Aorta (tissue), 1 donor: Measurements from ENCODE around the genes SPDYE3, TSC22D4 and PCOLCE.

DNA sequence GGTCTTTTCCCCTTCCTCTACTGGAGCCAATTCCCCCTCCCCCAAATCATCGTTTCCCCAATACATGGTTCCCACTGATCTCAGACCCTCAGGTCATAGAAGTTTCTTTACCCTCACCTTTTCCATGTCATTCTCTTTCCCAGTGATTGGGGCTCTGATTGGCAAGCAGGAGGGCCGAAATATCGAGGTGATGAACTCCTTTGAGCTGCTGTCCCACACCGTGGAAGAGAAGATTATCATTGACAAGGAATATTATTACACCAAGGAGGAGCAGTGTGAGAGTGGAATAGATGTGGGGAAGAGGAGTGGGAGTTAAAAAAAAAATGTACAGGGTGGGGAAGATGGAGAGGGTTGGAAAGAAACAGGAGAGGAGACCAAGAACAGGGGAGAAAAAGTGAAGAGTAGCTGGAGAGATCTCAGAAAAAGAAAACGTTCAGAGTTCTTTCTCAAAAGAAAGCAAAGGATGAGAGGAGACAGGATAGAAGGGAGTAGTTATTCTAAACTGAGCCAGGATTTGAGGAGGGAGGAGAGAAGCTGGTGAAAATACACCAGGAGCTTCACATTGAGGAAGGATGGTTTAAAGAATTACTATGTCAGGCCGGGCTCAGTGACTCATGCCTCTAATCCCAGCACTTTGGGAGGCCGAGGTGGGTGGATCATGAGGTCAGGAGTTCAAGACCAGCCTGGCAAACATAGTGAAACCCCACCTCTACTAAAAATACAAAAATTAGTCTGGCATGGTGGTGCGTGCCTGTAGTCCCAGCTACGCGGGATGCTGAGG, 893 bp downstream of the COPS6 start:
- PRO-cap, result no peak

DNA sequence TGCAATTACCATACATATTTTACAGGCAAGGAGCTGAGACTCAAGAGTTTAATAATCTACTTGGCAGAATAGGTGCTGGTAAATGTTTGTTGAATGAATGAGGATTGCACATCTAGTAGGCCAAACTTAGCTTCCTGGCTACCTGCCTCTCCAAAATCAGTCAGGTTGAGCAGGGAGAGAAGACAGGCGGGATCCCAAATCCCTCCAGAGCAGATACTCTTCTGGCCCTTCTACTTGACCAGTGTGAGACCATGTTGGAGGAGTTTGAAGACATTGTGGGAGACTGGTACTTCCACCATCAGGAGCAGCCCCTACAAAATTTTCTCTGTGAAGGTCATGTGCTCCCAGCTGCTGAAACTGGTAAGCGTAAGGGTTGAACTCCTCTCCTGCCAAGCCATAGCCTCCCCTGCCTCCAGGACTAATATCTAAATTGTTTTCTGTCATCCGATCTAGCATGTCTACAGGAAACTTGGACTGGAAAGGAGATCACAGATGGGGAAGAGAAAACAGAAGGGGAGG, 2.4 kb upstream of the MBLAC1 start:
- PRO-cap, result no peak

GRCh38 chr7:100163176-100163688, 4.7 kb upstream of the TRAPPC14 start:
- PRO-cap, result no peak

DNA sequence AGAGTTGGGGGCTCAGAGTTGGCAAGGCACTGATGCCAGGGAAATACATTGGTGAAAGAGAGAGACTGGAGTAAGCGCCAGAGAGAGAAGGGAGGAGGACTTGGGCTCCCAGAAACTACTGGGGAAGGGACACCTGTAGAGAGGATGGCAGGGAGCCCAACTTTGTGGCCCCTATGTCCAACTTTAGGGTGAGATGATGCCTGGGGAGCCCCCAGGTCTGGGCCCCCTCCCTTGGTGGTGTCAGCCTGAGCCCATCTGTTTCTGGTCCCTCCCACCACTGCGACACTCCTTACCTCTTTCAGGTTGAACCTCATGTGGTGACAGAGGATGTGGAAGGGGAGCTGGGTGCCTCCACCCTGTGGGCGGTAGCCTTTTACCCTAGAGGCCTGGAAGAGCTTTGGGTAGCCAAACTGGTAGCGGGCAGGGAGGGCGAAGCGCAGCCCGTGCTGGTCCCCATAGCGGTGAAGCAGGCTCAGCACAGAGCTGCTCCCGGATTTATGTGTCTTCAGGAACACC, 2.1 kb downstream of the GAL3ST4 start:
- PRO-cap, result no peak

DNA sequence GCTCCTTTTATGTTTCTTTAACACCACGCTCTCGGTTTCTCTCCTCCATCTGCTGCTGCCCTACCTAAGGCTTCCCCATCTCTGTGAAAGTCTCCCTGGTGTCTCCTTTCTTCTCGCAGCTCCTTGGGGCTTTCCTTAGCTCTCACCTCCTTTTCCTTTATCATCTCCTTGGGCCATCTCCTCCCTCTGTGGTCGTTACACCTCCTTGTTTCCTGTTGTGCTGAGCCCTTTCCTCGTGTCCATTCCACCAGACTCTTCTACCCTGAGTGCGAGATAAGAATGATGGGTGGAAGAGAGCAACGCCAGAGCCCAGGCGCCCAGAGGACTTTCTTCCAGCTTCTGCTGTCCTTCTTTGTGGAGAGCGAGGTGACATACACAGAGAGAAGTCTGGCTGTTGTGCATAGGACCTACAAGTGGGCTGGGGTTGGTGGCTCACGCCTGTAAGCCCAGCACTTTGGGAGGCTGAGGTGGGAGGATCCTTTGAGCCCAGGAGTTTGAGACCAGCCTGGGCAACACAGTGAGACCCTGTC, 20.9 kb downstream of the STAG3 start:
- PRO-cap, result no peak

GRCh38 chr7:100200607-100201176, 19.1 kb upstream of the PVRIG start:
- PRO-cap, result no peak

GRCh38 chr7:100208883-100209795, 10.6 kb upstream of the PVRIG start:
- PRO-cap, result no peak

DNA sequence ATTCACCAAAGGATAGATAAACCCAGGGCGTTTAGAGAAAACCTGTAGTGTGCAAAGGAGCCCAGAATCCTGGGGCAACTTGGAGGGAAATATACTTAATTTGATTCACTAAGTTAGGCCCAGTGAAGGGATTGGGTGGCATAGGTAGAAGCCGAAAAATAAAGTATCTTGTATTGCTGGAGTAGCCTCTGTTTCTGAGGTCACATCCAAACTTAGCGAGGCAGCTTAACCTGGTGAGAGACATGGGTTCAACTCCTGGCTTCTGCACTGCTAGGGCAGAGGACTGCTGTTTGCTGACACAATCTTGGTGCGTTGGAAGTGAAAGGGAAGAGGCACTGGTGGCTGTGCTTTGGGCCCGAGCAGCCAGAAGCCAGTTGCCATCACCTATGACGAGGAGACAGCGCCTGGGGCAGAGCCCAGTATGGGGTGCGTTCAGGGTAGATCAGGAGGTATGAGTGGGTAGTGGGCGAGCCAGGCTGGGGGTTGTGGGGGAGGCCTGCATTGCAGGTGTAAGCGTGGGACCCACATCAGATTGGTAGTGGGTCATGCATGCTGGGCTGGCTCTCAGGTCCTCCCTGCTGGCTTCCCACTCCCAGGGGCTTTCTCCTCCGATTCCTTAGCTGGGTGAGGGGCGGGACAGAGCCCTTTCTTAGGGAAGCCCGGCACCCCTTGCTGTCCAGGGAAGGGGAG, 629 bp upstream of the PVRIG start:
- PRO-cap, result no peak

DNA sequence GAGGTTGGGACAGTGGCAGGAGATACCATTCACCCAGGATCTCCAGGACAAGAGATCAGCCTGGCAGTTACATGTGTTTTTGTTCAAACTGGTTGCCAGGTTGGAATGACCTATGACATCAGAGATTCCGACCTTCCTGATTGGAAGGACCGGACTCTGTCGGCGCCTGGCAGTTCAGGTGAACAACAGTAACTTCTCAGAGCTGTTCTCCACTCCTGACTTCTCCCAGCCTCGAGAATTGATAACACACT, at the start of gene SPDYE3:
Gene SPDYE3 (plus strand): TSS at position 155 of the 251 bp plus-strand sequence.
- PRO-cap, result no peak

DNA sequence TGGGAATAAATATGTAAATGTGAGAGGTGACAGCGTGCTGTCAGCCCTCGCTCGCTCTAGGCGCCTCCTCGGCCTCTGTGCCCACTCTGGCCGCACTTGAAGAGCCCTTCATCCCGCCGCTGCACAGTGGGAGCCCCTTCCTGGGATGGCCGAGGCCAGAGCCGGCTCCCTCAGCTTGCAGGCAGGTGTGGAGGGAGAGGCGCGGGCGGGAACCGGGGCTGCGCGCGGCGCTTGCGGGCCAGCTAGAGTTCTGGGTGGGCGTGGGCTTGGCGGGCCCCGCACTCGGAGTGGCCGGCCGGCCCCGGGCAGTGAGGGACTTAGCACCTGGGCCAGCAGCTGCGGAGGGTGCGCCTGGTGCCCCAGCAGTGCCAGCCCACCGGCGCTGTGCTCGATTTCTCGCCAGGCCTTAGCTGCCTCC, 8.3 kb downstream of the PILRA start:
- PRO-cap, result no peak

DNA sequence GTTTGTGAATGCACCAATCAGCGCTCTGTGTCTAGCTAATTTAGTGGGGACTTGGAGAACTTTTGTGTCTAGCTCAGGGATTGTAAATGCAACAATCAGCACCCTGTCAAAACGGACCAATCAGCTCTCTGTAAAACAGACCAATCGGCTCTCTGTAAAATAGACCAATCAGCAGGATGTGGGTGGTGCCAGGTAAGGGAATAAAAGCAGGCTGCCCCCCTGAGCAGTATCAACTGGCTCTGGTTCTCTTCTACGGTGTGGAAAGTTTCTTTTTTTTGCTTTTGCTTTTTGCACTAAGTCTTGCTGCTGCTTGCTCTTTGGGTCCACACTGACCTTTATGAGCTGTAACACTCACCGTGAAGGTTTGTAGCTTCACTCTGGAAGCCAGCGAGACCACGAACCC, 9.2 kb downstream of the PILRA start:
- PRO-cap, result unidirectional peak, plus-strand start at position 229 of the sequence

DNA sequence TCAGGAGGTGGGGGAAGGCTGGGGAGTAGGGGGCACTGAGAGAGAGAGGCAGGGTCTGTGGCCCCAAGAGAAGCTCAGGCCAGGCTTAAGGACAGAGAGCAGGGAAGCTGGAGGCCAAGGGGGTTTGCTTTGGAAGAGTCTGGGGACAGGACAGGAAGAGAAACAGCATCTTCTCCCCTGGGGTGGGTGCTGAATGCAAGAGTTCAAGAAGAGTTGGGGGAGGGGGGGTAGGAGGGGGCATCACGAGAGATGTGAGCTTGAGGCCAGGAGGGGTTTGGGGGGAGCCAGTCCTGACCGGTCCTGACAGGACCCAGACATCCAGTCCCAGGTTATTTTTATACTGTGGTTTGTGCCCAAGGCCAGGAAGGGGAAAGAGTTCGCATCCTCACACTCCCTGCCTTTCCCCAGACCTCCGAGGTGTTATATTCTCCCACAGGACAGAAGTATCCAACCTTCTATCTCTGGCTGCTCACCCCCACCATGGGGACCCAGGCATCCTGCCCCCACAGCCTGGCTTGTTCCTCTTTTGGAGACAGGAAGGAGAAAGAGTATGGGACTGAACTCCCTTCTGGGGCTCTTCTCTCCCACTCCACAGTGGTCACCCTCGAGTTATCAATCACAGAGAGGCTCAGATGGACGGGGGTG, 2.9 kb downstream of the TSC22D4 start:
- PRO-cap, result no peak

DNA sequence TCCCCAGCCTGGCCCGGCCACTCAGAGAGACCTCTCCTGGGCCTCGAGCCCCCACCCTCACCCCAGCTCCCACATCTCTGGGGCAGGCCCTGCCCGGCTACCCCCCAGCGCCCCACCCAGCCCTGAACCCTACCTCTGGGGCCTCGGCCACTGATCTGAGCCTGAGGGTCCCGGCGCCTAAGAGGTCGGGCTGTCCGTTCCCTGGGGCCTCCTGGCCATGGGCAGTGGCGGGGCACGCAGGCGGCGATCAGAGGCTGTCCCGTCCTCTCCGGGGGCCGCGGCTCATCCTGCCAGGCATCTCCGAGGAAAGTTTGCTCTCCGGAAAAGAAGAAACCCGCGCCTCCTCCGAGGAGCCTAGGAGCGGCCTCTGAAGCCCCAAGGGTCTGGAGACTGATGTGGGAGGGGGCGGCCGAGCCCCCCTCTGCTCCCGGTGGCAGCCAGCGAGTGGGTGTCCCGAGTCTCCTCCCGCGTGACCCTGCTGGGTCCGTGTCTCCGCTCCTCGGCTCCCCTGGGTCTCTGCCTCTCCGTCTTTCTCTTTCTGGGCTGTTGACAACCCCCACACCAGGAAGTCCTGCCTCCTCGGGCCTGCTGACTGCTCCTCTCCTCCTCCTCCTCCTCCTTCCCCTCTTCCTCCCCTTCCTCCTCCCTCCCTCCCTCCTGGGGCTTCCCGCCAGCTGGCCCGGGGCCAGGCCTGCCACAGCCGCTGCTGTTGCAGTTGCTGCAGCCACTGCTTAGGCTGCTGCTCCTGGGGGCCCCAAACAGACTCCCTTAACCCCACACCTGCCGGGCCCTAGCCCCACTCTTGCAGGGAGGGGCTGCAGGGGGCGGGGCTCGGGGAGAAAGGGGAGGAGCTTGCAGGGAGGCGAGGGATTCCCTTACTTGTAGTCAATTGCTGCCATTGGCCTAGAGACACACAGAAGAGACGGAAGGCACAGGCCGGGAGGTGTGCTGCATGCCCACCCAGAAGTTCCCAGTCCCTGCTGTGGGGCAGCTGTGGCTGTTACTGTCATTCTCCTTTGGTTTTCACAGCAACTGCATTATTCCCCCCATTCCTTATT, at the start of gene TSC22D4:
Gene TSC22D4 (minus strand): TSS at position 554 of the 1,058 bp plus-strand sequence.
- PRO-cap, result unidirectional peak, minus-strand start at position 518 of the sequence

DNA sequence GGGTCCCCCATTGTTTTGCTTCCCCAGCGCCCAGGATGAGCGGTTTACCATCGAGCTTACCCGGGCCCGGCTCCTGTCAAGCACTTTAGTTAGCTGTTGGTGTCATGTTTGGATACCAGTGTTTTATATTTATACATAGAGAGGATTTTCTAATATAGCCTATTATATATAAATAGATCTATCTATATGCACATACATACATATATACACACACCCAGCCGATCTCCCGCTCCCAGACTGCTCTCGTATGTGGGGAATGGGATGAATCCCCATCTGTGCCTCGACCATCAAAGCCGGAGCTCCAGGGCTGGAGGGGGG, 8.2 kb downstream of the SAP25 start:
- PRO-cap, result no peak

- PRO-cap, result no peak
Observed at GRCh38 chr7:100565814-100566276, 7.9 kb downstream of the SAP25 start.

DNA sequence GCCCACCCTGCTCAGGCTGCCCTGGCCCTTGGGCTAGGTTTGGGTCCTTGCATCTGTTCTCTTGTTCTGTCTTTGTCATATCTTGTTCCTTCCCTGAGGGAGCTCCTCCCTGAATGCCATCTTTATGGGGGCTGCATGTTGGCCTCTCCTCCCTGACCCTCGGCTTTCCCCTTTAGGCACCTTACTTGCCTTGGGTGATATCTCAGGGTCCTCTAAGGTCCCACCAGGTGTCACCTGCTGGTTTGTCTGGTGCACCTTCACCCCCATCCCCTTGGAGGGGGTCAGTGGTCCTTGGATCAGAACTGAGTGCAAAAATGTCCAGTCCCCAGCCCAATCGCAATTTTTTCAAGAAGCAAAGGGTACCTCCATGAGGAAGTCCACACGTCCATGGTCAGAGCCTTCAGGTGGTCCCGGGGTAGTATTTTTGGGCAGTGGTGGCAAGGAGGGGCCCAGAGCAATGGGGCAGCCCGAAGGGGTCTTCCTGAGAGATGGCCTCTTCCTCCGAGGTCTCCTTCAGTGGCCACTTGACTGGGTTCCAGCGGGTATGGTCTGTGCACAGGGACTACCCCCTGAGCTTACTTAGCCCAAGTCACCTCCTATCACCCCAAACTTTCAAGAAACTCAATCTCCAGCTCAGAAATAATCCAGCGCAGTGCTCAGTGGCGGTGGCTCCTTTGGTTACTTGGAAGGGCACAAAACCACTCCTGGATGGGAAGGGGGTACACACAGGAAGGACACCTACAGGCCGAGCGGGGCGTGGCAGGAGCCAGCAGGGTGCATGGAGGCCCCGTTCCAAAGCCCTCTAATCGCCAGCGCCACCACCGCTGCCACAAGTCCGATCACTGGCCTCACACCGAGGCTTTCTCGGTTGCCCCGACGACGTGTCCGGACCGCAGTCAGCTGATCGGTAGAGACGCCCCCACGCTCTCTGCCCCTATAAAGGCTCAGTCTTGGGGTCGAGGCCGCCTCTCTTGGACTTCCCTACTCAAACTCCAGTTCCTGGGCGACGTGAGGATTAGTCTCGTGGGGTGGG, 4.6 kb downstream of the SAP25 start:
- PRO-cap, result no peak

GRCh38 chr7:100578993-100579482, 5.3 kb upstream of the SAP25 start:
- PRO-cap, result no peak

GRCh38 chr7:100602072-100602681, at the start of gene PCOLCE:
PCOLCE (plus strand) TSS chr7:100602363.
- PRO-cap, result no peak

DNA sequence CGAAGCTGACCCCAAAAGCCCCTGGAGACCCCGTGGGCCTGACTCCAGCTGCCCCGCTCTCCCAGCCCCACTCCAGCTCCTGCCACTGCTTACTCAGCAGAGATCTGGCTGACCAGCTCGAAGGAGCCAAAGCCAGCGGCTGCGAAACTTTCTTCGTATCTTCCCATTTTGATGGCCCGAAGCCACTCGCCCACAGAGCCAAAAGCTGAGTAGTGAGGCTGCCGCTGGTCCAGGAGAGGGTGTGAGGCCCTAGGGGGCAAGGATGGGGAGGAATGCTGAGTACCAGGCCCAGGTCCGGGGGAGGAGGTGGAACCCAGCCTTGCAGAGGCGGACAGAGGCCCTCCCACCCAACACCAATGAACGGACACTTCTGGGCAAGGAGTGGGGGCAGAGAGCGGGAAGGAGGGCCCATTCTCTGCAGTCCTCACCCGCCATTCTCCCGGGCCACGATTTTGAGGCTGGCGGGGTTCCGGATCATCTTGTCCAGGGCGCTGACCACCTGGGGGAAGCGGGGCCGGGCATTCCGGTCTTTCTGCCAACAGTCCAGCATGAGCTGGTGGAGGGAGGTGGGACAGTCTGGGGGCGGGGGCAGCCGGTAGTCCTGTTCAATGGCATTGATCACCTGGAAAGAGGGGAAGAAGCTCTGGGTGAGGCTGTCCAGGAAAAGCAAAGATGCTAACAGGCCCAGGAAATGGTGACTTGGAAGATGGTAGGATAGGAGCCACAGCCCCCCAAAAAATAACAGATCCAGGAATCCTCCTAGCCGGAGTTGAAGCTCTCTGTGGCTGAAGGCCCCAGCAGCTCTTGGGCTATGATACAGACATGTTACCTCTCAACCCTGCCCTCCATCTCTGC, 22.0 kb downstream of the EPHB4 start:
- PRO-cap, result no peak

DNA sequence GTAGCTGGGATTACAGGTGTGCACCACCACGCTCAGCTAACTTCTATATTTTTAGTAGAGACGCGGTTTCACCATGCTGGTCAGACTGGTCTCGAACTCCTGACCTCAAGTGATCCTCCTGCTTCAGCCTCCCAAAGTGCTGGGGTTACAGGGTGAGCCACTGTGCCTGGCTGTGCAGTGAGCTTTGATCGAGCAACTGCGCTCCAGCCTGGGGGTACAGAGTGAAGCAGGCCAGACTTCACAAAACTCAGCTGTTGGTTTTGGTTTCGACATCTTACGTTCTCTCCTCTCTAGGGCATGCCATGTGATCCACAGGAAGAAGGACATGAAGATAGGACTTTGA, 10.9 kb downstream of the EPHB4 start:
- PRO-cap, result no peak